Gallbladder (tissue), 1 donor: Measurements from ENCODE around the genes CXorf66, SPANXB1, SPANXN3 and CXorf51A.

DNA sequence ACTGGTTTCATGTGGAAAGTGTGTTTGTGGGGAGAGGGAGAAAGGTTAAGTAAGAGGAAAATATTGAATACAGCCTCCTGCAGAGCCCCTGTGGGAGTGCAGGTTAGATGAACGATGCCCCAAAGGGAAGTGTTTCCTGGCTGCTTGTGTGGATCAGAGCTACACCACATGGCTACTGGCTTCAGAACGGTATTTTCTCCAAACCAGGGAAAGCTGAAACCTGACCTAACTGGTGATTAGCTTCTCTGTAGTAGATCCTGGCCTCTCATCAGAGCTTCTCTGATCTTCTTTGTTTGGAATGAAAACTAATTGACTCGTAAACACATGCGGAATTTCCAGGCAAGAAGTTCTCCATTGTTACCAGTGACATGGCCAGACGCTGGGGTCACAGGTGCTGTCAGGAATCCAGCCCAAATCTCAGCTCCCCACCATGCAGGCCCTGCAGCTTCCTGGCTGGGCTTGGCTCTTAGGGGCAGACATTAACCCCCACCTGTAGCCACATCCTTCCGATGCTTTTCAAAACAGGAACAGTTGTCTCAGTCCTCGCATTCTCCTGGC lies 305.6 kb upstream of the F9 start:
- PRO-cap, result no peak

GRCh38 chrX:139639202-139639731 lies 68.7 kb downstream of the MCF2 start:
- PRO-cap, result no peak

- PRO-cap, result no peak
Measured at GRCh38 chrX:139710949-139711183, 2.9 kb upstream of the MCF2 start.

GRCh38 chrX:139965247-139965657 lies at the start of gene CXorf66:
Gene CXorf66, minus strand, starts transcription at chrX:139965521.
- PRO-cap, result no peak

- PRO-cap, result no peak
Measured at GRCh38 chrX:140712571-140713536, 208.0 kb upstream of the SOX3 start.

DNA sequence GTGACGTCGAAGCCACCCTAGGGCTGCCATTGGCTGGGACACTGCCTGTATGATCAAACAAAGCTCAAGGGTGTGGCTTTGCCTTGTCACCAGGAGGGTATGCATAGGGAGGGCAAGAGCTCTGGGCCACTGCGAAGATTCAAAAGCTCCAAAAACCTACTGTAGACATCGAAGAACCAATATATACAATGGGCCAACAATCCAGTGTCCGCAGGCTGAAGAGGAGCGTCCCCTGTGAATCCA lies at the start of gene SPANXB1:
Gene SPANXB1 (plus strand): TSS at position 89 of the 243 bp plus-strand sequence.
- PRO-cap, result no peak

- PRO-cap, result no peak
Measured at GRCh38 chrX:143517383-143517583, at the start of gene SPANXN3. Gene SPANXN3, minus strand, starts transcription at chrX:143517475.

GRCh38 chrX:143757222-143757956 lies 36.8 kb upstream of the SPANXN2 start:
- PRO-cap, result no peak

DNA sequence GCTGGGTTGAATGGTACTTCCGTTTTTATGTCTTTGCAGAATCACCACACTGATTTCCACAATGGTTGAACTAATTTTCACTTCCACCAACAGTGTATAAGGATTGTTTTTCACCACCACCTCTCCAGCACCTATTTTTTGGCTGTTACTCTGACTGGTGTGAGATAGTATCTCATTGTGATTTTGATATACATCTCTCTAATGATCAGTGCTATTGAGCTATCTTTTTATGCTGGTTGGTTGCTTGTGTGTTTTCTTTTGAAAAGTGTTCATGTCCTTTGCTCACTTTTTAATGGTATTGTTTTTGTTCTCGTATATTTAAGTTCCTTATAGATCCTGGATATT lies 584.4 kb upstream of the SPANXN1 start:
- PRO-cap, result no peak

DNA sequence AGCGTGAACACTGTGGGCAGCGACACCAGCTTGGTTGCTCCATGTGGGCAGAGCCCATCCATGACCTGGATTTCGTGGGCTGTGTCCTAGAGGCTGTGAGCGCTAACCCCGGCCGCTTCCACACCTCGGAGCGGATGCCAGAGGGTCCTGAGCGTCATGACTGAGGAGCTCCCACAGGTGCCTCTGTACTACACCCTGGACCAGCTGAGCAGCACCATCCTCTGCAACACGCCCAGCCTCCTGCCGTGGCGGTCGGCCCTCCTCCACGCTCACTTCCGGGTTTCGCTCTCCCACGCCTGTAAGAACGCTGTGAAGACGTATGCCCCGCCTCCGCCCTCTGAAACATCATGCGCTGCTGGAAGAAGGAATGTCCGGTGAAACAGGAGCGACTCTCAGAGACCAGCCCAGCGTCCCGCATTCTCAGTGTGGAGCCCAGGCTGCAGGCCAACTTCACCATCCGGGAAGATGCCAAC lies 186.3 kb upstream of the SLITRK2 start:
- PRO-cap, result no peak

DNA sequence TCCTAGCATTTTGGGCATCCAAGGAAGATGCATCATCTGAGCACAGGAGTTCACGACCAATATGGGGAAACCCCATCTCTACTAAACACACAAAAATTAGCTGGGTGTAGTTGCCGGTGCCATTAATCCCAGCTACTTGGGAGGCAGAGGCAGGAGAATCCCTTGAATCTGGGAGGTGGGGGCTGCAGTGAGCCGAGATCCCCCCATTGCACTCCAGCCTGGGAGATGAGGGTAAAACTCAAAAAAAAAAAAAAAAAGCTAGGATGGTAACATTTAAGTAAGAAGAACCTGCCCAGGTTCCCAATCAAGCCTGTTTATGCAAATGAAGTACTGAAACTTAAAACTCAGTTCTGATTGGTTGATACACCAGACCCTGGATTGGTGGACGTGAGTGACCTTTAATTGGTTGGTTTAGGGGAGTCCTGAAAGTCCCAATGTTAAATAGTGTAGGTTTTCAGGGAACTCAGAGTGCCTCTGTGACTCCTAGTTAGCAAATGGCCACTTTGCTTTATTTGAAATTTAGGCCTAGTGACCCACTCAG lies 211.7 kb downstream of the SLITRK2 start:
- PRO-cap, result unidirectional peak, plus-strand start at position 249 of the sequence

DNA sequence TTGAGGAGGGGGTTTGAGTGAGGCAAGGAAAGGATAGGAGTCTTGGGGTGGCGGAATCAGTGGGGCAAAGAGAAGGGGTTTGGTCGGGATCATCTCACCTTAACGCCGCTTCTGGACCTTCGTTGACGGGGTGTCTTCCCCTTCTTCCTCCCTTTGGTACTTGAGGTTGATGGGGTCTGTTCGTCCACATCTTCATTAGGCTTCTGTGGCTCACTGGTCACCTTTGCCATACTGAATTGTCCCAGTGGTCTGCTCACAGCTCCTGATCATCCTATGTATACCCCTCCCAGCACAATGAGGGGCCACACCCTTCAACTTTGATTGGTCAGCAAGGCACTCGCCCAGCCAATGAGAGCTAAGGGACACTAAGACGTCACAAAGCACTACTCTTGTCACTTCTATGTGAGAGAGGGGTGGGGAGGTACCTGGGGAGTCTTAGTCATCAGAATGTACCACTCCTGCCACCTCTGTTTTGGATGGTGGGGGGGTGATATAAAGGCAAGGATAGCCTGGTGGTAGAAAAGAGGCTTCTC lies at the start of gene CXorf51A:
Gene CXorf51A (minus strand): TSS at position 251 of the 533 bp plus-strand sequence.
- PRO-cap, result no peak

- PRO-cap, result no peak
Measured at GRCh38 chrX:147877557-147878223, 34.0 kb upstream of the FMR1 start.

GRCh38 chrX:147901850-147902064 lies 10.0 kb upstream of the FMR1 start:
- PRO-cap, result no peak

- PRO-cap, result bidirectional peak, plus-strand start at chrX:147911951, minus-strand start at chrX:147911776
Measured at GRCh38 chrX:147911256-147911826, 378 bp upstream of the FMR1 start.

DNA sequence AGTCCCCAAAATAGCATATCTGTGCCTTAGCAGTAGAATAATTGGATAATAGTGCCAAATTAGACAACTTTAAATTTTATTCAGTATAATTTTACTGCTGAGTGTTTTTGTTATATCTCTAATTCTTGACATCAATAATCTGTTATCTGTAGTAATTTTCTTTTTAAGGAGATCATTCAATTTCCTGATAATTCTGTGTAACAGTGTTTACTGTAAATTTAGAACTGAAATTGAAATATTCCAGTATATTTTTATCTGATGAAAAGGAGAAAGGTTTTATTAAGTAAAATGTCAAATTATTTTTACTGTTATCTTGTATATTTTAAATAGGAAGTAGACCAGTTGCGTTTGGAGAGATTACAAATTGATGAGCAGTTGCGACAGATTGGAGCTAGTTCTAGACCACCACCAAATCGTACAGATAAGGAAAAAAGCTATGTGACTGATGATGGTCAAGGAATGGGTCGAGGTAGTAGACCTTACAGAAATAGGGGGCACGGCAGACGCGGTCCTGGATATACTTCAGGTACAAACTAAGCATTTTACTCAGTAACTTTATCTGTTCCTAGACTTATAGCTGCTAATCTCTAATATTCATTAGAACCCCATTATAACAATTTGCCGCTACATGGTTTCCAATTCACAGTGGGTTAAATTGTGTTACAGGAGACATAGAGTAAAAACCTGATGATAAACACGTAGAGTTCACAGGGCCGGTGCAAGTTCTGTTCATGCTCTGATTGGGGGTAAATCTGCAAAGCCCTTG lies 31.3 kb downstream of the FMR1 start:
- PRO-cap, result no peak

DNA sequence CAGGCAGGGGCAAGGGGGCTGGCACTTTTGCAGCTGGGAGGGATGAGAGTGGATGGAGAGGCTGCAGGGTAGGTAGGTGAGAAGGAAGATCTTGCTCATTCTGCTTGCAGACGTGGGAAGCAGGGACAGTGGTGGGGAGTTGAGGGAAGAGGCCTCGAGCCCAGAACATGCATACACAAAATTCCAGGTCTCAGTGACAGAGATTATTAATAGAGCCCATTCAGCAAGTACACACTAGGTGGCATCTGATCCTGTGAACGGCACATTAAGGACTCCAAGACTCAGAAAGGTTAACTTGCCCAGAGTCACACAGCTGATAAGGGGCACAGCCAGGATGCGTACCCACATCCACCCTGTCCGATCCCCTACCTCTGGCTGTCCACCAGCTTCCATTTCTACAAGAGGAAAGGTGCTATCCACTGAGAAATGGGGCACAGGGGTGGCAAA lies 11.6 kb downstream of the IDS start:
- PRO-cap, result no peak

GRCh38 chrX:149514122-149514615 lies 9.1 kb upstream of the IDS start:
- PRO-cap, result no peak

DNA sequence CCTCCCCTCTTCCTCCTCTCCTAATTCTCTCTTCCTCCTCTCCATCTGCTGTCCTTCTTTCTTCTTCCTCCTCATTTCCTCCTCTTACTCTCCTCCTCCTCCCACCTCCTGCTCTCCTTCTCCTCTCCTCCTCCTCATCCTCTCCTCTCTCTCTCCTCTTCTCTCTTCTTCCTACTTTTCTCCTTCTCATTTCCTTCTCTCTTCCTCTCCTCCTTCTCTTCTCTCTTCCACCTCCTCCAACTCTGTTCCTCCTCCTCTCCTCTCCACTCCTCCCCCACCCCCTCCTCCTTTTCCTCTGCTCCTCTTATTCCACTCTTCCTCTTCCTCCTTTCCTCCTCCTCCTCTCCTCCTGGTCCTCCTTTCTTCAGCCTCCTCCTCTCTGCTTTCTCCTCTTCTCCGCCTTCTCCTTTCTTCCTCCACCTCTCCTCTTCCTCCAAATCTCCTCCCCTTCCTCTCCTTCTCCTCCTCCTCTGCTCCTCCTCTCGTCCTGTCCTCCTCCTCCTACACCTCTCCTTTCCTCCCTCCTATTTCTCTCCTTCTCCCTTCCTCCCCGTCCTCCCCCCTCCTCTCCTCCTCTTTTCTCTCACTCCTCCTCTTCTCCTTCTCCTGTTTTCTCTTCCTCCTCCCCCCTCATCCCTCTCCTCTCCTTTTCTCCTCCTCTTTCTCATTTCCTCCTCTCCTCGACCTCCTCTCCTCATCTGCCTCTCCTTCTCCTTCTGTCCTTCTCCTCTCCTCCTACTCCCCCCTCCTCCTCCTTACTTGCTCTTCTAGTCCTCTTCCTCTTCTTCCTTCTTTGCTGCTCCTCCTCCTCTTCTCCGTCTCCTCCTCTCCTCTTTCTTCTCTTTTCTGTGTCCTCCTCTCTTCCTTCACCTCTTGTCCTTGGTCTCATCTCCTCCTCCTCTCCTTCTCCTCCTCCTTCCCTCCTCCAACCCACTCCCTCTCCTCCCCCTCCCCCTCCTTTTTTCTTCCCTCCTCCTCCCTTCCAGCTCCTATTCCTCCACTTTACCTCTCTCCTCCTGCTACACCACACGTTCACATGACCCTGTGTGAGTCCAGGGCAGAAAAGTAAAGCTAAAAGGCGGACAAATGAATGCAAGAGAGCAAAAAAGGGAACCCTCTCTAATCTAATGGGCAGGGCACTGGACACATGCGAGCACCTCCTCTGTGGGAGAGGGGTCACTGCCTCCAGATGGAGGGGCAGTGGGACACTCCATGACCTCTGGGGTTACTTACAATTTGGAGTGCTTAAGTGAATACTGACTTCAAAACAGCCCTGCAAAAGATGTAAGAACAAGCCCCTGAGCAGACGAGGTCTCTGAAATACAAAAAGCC lies 5.4 kb upstream of the EOLA1 start:
- PRO-cap, result no peak

DNA sequence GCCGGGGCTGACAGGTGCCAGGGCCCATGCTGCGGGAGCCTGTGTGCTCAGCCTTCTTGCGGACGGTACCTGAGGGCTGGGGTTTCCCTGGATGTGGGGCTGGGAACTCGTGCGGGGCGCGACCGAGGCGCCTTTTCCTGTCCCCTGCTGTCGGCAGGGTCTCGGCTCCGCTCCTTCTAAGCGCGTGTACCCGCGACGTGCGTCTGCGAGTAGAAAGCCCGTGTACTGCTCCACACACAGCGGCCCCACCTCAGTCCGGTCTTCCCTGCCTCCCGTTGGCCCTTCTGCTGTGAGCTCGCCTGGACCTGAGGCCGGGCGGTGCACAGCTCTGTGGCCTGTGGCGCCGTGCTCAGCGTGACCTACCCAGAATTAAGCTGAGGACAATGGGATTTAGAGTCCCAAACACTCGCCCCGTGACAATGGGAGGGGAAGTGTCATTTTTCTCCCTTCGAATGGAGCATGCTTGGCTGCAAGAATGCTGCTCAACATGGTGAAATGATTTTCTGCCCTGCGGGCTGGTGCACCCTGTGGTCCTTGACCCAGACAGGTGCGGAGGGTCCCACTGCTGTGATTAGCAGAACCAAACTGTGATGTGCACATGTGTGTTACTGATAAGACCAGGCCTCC lies 580 bp downstream of the EOLA1 start:
- PRO-cap, result unidirectional peak, minus-strand start at position 205 of the sequence